H4 (cell line): Measurements from ENCODE around the gene TTC32.

DNA sequence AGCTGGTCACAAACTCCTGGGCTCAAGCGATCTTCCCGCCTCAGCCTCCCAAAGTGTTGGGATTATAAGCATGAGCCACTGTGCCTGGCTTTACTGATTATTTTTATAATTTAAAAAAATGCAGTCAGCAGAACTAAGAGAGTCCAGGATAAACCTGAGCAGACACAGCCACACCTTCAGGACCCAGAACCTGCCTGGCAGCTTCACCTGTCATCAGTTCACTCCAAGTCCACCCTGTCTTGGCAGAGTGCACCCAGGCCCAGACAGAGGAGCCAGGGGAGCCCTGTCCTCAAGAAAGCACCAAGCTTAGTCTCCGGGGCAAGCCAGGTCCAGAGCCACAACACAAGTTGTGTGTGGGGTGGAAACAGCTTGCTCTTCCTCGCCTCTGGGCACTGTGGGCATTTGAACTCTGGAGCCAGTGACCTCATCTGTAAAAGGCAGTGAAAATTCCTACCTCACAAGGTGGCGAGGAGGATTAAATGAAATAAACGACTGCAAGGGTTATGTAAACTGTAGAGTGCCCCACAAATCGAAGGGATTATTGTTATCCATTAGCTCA, 24.6 kb downstream of the MYCN start:
- RAMPAGE, long total RNA: no peak

DNA sequence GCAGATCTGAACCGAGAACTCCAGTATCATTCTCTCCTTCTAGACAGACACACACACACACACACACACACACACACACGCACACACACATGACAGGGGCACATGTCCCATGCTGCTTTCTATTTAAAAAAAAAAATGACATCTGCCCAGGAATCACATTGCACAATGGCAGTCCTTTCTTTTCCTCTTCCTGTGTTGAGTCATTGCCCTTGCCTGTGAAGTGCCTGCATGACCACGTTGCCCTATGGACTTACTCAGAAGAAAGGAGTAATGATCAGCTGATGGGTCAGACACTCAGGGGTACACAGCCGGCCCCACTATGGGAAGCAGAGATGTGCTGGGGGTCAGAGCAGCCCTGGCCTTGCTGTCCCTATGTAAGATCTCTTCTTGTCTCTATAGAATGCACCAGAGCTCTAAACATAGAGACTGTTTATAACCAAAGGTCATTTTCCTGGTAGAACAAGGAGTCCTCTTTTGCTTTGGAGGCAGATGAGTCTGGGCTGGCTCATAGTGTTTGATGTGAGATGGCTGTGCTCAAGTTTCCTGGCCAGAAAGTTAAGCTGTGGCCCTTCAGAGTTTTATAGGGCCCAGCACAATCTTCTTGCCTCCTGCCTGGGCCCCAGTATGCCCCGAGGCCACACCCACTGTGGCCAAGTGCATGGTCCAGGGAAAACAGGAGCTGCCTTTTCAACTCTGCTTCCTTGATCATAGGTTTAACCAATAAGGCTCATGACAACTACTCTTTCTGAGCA, 66.0 kb downstream of the MYCN start:
- RAMPAGE, long total RNA: no peak

GRCh38 chr2:16094044-16094630, 153.8 kb downstream of the MYCN start:
- RAMPAGE, long total RNA: no peak

DNA sequence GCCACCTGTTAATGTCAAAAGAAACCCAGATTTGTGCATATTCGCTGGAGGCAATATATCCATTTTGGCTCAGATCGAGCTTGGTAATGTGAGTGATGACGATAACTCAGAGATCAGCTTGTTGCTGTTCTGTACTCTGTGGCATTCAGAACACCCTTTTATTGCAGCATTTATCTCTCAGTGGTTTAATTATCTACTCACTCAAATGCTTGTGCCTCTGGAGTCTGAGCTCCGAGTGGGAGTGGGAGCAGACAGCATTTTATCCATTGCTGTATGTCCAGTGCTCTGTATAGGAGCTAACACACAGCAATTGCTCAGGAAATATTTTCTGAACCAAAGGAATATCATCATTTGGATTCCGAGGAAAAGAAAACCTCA, 183.6 kb downstream of the MYCN start:
- RAMPAGE, long total RNA: no peak

DNA sequence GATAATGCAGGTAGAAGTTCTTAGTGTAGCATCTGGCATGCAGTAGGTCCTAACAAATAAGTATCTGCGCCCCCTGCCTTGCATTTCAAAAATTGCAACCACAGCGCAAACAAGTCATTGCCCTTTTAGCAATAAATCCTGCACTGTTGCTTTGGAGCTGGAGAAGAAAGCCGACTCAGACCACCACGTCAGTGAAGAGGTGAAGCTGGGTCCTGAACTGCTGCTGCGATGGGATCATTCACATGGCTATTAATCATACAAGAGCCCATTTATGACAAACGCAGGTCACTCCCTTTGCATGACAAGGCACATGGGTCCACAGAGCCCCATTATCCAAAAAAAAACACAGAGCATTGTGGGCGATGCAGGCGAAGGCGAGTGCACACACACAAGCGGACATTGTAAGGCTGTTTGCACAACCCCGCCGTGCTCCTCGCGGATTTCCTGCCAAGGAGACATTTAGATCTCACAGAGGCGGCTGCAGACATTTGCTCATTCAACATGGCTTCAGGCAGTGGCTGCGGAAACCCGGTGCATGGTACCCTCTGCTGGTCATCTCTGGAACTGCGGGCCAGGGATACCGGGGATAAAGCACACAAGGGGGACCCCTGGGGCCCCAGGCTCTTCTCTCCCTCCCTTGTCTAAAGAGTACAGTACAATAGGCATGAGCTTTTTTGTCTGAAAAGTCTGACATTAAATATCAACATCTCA, 56.8 kb downstream of the CYRIA start:
- RAMPAGE, long total RNA: no peak

GRCh38 chr2:16612499-16613068, 53.0 kb downstream of the CYRIA start:
- RAMPAGE, long total RNA: no peak

DNA sequence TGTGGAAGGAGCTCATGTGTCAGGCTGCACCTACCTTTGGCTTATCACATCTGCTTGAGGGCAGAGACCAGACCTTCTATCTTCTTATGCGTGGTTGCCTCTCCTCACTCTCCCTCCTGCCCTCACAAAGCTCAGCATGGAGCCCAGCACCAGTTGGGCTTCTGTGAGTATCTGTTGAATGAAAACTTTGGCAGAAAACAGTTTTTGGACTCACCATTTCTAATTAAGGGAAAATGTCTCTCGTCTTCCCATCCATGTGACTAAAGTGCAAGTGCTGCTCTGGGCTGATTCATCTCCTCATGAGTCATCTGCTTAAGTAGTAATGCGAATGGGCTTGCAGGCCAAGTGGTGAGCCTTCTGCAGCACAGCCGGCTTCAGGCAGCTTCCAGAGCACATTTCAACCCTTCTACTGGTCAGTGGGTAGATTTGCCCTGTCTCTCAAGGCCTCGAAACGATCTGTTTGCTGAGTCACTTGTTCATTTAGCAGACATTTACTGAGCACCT, 102.6 kb downstream of the VSNL1 start:
- RAMPAGE, long total RNA: no peak

- RAMPAGE, long total RNA: no peak
These were observed 104.3 kb downstream of the SMC6 start for GRCh38 chr2:17649265-17649849.

GRCh38 chr2:17759662-17760115, 5.8 kb downstream of the GEN1 start:
- RAMPAGE, long total RNA: no peak

- RAMPAGE, long total RNA: no peak
These were observed 248.9 kb downstream of the RDH14 start for GRCh38 chr2:18311699-18311898.

DNA sequence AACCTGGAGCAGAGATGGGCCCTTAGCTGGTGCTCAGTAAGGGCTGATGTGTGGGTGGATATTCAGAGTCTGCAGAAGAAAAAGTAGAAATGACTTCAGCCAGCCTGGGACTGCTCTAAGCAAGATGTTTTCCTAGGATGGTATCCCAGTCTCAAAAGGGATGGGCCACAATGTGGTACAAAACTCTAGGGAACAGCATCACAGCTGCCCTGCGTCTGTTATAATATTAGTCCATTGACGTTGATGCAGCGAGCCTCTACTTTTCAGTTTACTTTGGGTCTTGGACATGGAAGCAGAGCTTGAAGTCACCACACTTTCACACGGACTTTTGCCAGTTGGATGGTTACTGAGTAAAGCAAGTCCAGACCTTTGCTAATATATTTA, 105.8 kb downstream of the RDH14 start:
- RAMPAGE, long total RNA: no peak

DNA sequence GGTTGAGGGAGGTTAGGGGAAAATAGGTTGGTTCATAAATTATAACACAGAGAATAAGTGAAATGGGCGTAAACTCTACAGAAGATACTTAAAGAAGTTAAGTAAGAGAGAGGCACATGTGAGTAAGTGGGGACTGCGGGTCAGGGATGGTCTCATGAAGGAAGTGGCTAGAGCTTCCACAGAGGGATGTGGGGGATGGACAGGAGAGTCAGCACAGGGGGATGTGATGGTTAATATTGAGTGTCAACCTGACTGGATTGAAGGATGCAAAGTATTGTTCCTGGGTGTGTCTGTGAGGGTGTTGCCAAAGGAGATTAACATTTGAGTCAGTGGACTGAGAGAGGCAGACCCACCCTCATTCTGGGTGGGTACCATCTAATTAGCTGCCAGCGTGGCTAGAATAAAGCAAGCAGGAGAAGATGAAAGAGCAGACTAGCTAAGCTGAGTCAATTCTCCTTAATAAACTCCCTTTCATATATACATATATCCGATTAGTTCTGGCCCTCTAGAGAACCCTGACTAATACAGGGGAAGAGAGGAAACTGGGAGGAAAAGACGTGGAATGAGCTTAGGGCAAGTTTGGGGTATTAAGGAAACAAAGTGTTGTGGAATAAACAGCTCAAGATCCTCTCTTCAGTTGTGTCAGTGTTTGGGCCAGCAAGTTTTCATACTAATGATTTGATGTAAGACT, 135.0 kb upstream of the NT5C1B start:
- RAMPAGE, long total RNA: no peak

DNA sequence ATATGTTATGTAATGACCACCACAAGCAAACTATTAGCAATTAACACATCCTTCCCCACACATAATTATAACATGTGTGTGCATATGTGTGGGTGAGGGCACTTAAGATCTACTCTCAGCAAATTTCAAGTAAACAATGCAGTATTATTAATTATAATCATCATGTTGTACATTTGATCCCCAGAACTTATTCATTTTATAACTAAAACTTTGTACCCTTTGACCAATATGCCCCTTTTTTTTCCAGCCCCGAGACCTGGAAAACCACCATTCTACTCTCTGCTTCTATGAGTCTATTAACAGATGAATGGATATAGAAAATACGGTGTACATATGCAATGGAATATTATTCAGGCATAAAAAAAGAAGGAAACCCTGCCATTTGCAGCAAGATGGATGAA, 76.9 kb downstream of the OSR1 start:
- RAMPAGE, long total RNA: no peak

DNA sequence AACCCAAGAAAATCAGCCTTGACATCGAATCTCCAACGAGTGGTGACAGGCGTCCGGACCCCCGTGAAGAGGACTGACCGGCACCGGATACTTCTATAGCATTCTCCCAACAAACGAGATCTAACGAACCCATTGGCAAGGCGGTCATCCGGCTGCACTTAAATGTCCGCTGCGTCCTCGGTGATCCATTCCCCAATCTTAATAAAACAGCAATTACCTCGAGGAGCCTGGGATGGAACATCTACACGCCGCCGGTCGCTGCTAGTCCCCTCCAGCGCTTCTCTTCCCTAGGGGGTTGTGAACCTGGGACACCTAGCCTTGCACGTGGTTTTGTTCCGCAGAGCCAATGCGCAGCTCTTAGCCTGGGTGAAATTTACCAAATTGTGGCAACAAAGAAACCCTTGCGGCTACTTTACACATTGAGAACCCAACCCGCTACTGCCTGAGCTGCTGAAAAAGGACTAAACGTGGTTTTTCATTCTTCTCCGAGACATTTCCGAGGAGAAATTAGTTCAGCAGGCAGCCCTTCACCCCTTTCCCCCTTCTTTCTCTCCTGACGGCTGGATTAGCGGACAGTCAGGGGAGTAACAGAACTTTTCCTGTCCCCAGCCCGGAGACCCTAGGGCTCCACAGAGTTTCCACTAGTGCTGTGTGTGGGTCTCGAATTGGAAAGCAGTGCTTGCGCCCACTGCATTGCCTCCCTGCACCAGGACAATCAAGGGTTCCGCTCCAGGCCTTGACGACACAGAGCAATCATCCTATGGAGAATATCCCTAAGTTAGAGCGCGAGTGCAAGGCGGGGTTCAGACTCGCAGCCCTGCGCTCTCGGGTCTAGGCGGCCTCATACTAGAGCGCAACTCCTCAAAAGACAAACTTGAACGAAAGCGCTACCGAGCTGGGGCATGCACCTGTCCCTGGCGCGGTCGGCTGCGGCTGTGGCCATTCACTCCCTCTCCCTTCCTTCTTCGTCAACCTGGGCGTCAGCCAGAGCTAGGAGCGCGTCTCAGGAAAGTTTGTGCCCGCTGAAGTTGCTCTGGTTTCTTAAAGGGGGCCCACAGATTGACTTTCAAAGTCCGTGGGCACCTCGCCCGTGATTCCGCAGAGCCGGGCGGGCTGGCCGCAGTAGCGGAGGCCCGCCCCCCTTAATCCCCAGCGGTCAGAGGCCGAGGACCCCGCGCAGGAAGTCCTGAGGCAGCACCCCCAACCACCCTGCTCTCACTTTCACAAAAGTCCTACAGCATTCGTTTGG, 1.0 kb downstream of the OSR1 start:
- RAMPAGE, long total RNA: no peak

- RAMPAGE, long total RNA: no peak
These were observed 100.5 kb downstream of the TTC32 start for GRCh38 chr2:19801152-19801749.

DNA sequence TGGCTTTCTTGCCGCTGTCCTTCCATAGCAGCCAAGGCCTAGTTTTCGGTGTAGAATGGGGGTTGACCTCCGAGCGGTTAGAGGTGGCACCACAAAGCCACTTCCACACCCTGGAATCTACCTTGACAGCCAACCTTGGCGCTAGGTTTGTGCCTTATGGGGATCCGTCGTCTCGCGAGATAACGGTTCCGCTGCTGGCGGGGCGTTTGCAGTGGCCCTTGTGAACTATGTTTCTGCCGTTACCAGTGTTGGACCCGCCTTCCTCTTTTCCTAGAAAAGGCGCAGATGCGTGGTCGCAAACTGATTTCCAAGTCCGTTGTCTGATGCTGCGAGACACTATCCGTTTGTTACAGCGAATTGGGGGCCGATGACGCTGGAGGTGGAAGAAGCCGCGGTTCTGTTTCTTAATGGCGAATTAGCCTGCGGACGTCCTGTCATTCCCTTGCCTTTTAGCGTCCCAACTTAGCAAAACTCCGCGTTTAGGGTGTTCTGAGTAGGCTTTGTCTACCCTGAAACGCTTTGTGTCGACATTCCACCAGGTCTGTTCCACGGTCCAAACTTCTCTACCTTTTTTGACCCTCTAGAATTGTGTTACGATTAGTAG, at the start of gene TTC32:
TSS of gene TTC32 (minus strand) at position 155 of the 604 bp plus-strand sequence.
- RAMPAGE, long total RNA: no peak

DNA sequence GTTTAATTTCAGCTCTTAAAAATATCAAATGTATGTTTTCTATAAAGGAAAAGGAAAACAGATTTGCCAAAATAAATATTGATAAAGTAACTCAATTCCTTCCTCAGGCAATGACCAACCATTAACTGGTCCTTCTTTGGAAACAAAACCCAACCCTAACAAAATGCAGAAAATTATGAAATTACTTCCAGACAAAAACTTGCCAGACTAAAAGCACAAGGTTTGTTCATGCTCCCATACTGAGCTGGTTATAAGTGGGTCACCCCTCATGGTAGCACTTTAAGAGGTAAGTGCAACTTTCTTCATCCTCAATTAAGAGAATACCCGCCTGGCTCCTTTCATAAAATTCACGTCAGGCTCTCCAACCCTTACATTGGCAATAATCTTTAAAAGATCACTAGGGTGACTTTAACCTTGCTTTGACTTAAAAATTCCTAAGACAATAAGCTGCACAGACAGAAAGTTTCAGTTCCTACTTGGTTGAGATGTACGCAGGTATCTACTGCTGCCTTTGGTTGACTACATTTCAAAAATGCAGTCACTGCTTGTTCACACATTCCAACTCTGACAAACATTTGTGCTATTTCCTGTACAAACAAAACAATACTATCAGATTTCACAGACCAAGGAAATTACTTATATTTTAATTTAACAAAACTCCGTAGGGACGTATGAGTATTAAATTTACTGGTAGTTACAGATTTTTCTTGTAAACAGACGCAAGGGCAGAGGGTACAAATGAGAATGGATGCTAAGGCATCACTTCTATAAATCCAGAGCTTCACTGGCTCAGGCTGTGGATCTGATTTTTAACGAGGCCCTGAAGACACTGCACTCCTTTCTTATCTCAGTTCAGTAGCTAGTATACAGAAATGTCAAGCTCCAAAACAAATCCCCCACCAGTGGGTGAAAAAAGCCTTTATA, 31.4 kb upstream of the TTC32 start:
- RAMPAGE, long total RNA: no peak

- RAMPAGE, long total RNA: no peak
These were observed 27.0 kb downstream of the WDR35 start for GRCh38 chr2:19962687-19963490.

GRCh38 chr2:20062551-20063033, 11.2 kb upstream of the LAPTM4A start:
- RAMPAGE, long total RNA: no peak

- RAMPAGE, long total RNA: no peak
These were observed 84.8 kb upstream of the LAPTM4A start for GRCh38 chr2:20136155-20136642.